ENCODE measurements around the gene FBXO17.

- PRO-cap: no peak
These were observed 19.2 kb downstream of the ACTN4 start for GRCh38 chr19:38666645-38667046.

DNA sequence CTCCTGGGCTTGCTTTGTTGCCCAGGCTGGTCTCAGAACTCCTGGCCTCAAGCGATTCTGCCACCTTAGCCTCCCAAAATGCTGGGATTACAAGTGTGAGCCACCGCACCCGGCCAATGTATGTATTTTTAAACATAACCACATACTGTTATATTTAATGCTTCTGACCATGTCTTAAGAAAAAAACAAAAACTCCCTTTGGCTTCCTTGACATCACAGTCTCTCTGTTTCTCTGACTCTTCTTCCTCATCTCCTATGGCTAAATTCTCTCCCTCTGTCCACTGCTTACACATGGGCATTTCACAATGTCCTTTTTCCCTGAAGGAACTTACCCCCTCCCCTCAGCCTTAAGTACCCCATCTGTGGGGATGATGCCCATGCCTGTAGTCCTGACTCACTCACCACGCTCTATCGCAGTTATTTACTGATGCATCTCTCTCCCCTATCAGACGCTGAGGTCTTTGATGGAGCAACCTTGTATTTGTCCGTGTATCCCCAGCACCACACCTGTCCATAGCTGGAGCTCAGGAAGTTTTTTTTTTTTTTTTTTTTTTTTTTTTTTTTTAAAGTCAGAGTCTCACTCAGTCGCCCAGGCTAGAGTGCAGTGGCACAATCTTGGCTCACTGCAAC lies 32.3 kb downstream of the ACTN4 start:
- PRO-cap: no peak

DNA sequence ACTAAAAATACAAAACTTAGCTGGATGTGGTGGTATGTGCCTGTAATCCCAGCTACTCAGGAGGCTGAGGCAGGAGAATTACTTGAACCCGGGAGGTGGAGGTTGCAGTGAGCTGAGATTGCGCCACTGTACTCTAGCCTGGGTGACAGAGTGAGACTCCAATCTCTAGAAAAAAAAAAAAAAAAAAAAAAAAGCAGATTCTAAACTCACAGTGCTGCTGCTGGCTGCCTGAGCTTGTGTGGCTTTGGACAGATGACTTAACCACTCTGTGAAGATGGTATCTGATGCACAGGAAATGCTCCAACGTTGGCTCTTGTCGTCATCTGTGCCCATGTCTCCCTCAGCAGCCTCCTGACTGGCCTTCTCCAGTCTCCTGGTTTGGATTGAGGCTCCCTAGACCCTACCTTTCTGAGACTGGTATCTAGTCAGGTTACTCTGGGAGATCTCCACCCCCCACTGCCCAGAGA lies 33.5 kb downstream of the ACTN4 start:
- PRO-cap: no peak

DNA sequence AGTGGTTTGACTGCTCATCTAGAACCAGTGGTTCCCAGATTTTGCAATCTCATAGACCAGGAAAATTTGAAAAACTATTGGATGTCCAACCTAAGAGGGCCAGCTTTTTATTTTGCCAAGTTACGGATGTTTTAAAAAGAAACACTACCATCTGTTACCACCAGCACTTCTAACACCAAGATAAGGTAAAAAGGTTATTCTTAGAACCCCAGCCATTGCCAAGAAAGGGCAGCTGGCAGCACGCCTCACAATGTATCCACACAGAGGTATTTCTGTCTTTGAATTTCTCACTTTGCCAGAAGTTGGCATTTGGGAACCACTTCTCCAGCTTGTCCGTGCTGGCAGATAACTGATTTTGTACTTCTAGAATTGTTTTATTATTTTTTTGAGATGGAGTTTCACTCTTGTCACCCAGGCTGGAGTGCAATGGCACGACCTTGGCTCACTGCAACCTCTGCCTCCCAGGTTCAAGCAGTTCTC lies 28.7 kb downstream of the CAPN12 start:
- PRO-cap: no peak

GRCh38 chr19:38729405-38730546 lies 14.5 kb downstream of the CAPN12 start:
- PRO-cap: no peak

GRCh38 chr19:38799414-38799833 lies 10.4 kb downstream of the LGALS7B start:
- PRO-cap: no peak

GRCh38 chr19:38801265-38801645 lies 11.5 kb downstream of the LGALS4 start:
- PRO-cap: no peak

- PRO-cap: no peak
These were observed 1.4 kb upstream of the HNRNPL start for GRCh38 chr19:38851075-38851696.

DNA sequence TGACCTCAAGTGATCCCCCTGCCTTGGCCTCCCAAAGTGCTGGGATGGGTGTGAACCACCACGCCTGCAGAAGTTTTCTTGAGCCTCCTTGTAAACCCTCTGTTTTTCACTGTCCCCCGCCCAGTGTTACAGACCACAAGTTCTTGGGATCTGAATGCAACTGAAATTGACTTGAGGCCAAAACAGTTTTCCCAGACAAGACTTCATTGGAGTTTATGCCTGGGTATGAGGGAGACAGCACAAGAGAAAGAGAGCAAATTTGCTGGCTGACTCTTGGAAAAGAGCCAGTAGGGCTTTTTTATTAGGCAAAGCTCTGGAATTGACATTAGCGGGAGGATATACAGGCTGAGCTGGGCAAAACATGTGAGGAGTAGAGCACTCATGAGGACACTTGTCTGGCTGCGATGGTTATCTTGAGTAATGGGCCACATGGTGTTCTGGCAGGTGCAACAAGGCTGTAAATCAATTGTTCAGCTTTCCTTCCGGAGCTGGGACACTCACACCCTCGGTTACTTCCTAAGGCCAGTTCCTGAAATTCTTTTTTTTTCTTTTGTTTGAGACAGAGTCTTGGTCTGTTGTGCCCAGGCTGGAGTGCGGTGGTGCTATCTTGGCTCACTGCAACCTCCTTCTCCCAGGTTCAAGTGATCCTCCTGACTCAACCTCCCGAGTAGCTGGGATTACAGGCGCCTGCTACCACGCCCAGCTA lies 12.7 kb upstream of the HNRNPL start:
- PRO-cap: no peak

GRCh38 chr19:38974942-38975101 lies 720 bp downstream of the FBXO17 start:
- PRO-cap: no peak

DNA sequence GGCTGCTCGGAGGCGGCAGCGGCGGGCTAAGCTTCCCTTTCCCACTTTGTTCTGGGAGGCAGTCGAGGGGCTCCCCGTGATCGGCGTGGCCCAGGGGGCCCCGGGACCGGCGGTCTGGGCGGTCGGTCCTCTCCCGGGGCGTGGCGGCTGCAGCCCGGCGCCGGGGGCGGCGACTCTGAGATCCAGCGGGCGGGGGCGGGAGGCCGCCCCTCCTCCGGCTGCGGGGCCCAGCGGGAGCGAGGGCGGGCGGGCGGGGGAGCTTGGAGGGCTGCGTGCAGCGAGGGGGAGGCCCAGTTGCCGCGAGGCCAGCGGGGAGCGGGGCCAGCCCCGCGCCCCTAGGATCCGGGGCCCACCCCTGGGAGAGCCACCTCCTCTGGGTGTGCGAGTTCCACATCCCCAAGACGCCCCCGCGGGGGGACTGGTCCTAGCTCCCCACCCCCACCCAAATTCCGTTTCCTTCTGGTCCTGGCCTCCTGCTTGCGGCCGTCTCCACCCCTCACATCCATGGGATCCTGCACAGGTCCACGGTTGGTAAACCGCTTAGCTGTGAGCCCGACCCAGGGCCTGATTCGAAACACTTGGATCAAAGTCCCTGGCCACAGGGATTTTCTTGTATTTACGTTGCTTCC lies at the start of gene FBXO17:
FBXO17 (minus strand) TSS at position 151 of the 629 bp plus-strand sequence.
- PRO-cap: no peak

- PRO-cap: no peak
These were observed 13.8 kb upstream of the FBXO27 start for GRCh38 chr19:39045906-39046699.

GRCh38 chr19:39093687-39094219 lies 9.6 kb downstream of the ACP7 start:
- PRO-cap: no peak

GRCh38 chr19:39131265-39132084 lies 5.9 kb downstream of the PAK4 start:
- PRO-cap: no peak

- PRO-cap: no peak
These were observed 6.6 kb downstream of the PAK4 start for GRCh38 chr19:39132085-39132734.

DNA sequence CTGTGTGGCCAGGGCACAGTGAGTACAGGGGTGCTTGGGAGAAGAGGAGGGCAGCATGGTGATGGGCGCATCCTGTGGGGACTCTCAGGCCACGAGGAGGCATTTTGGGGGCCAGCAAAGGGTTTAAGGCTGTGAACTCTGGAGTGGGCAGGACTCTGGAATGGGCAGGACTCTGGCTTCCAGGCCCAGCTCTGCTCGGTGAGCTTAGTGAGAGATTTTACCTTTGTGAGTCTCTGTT lies 32.3 kb upstream of the NCCRP1 start:
- PRO-cap: no peak

- PRO-cap: no peak
These were observed 8.2 kb downstream of the IFNL3 start for GRCh38 chr19:39236486-39237054.

GRCh38 chr19:39277573-39278086 lies 9.4 kb downstream of the IFNL2 start:
- PRO-cap: no peak

DNA sequence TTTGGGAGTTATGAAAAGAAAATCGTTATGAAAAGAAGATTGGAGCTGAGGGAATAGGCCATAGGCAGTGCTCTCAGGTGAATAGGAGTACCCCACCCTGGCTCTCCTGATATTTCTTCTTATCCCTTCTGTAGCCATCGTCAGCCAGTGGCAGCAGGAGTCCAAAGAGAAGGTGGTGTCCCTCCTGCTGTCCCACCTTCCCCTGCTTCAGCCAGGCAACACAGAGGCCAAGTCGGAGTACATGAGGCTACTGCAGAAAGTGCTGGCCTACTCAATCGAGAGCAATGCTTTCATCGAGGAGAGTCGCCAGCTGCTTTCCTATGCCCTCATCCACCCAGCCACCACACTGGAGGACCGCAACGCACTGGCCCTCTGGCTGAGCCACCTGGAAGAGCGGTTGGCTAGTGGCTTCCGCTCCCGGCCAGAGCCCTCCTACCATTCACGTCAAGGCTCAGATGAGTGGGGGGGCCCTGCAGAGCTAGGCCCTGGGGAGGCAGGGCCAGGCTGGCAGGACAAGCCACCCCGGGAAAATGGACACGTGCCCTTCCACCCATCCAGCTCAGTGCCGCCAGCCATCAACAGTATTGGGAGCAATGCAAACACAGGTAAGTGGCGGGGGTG lies 21.3 kb downstream of the PAF1 start:
- PRO-cap: no peak

DNA sequence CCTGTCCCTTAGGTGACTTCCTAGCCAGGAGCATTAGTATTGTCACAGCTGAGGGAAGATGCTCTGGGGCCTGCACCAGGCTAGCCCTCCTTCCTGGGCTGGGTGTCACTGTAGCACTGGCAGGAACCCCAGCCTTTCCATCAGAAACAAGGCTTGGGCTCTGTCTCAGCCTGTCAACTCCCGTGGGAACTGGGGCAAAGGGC lies 18.0 kb downstream of the PAF1 start:
- PRO-cap: no peak